ENCODE data around the gene KLHL41.

- RRBS: no CpG with 5 or more reads among the region's 2 CpGs
Observed at GRCh38 chr2:164794398-164794868, 47.2 kb downstream of the COBLL1 start.

DNA sequence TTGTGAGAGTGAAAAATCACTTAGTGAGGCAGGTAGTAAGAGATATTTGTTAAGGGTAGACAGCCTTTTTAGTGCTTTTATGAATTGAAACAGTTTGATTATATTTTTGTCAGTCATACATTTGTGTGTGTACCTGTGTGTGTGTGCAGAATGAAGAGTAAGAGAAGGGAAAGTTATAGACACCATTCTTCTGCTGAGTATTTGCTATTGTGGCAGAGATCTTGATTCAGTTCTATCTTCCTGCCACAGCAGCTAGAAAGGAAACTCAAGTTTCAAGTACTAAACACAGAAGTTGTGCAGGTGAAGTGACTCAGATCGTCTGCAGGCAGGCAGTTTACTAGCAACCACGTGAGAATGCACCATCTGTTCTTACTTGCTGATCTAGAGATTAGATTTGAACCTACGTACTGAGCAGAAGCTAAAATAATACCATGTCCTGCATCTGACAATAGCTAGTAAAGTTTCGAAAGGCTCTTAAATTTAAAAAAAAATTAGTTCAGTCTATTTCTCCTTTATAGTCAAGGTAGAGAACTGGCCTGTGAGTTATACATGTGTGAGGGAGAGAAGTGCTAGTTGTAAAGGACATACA is 45.3 kb downstream of the SLC38A11 start:
- RRBS: no CpG with 5 or more reads among the region's 4 CpGs

DNA sequence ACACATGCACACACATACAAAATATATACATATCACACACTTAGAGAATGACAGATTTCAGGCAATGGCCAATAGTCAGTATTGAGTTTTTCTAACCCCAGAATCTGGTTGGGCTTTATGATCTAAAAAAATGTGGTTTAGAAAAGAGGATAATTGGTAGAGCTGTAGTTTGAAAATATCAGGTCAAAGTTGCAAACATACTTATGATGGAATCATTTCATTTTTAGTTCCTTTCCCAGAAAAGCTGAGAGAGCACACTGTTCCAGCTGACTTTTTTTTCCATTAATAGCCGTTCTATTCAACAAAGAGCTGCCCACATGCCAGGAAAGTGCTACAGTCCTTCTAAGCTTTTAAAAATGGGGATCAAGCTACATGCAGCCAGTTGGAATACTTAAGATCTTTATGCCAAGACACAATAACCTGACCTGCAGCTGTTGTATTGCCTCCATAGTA is 111.6 kb downstream of the GALNT3 start:
- RRBS: no CpG with 5 or more reads among the region's 1 CpG

DNA sequence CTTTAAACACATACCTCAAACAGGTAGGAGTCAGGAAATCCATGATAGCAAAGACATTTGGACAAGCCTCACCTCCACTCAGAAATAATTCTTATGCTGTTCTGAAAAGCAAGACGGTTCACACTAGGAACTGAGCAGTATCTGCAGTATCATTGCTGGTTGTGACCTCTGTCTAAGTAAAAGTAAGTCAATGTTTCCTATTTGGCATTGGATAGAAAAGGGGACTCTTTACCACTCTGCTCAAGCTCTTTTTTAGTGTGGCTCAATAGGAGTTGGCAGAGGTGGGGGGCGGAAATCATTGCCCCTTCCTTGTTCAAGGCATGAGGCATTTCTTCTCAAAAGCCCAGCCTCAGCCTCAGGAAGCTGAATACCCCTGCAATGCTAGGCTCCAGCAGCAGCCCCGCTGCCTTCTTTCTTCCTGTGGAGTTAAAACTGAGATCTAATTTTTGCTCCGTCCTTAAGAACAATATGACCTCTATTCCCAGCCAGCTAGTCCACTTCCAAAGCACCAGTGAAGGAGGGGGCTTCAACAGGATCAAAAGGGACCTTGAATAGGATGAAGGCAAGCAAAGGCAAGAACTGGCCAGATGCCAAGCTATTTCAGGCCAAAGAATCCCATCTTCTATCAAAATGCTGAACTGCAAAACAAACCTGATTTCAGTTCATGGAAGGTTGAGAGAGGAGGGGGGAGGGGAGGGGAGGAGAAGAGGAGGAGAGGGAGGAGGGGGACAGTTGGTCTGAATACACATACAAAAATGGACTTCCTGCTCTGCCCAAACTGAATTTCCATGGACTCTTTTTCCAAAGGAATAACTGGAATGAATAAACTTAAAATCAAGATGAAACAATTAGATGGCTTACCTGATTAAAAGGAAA is 672 bp downstream of the SCN1A start:
- RRBS: no CpG with 5 or more reads among the region's 4 CpGs

DNA sequence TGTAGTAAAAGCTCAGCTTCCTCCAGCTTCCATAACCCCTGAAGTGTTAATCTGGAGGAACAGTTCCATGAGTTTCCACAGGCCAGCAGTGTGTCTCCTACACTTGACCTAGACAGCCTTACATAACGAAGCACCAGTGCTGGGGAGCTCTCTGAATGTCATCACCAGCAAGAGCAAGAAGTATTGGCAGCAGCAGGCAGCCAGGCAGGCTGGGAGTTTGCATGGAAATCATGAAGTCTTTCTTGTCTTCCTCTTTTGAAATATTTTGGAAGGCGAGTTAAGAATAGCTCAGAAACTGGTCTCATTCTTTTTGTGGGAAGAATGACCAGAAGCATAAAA is 21.2 kb upstream of the SCN1A start:
- RRBS: no CpG with 5 or more reads among the region's 2 CpGs

DNA sequence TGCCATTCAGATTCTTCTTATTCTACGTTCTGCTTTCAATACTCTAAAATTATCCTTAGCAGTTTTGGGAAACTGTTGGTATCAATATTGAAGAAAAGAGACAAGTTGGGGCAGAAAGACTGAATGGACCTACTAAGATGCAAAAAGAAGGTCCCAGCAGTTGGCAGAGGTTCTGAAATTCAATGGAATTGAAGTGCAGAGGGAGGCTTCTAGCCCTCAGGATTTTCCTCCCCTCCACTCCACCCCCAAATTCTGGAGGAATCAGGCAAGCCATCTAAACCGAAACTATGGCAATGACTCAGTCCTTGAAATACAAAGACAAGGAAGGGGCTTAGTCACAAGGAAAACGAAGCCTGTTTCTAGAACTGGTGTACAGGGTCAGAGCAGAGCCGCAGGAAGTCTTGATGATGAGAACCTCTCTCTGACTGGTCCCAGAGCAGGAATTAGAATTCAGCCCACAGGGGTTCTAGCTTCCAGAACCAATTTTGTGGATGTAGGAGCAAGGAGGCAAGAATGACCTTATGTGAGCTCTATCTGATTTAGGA is 111.7 kb upstream of the SCN1A start:
- RRBS: no CpG with 5 or more reads among the region's 4 CpGs

GRCh38 chr2:166388324-166388963 is 12.7 kb upstream of the SCN9A start:
- RRBS: no CpG with 5 or more reads among the region's 3 CpGs

GRCh38 chr2:167293379-167293902 is 640 bp downstream of the B3GALT1 start:
- RRBS: 90% methylated on average over 5 of the region's 47 CpGs

GRCh38 chr2:168248471-168248715 is 998 bp upstream of the STK39 start:
- RRBS: no CpG with 5 or more reads among the region's 4 CpGs

DNA sequence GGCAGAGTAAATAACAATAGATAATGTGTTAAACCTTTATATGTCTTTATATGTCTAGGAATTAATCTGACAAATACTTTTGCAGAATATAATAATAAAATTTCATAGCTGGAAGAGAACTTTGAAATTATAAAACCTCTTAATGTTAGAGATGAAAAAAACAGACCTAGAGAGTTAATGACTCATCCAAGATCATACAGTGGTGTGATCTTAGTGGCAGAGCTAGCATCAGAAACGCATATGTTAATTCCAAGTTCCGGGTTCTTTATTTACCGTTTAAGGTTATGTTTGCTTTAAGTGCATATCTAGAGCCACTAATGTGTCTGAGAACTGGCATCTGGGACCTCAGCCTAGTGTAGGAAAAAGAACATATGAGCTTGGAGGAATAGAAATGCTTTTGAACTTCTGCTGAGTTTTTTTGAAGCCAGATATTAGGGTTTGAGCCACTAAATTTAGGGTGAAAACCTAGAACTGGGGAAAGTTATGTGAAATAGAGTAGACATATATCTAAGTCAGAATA is 24.3 kb downstream of the CERS6 start:
- RRBS: no CpG with 5 or more reads among the region's 3 CpGs

GRCh38 chr2:168547590-168547930 is 91.5 kb downstream of the CERS6 start:
- RRBS: no CpG with 5 or more reads among the region's 8 CpGs

DNA sequence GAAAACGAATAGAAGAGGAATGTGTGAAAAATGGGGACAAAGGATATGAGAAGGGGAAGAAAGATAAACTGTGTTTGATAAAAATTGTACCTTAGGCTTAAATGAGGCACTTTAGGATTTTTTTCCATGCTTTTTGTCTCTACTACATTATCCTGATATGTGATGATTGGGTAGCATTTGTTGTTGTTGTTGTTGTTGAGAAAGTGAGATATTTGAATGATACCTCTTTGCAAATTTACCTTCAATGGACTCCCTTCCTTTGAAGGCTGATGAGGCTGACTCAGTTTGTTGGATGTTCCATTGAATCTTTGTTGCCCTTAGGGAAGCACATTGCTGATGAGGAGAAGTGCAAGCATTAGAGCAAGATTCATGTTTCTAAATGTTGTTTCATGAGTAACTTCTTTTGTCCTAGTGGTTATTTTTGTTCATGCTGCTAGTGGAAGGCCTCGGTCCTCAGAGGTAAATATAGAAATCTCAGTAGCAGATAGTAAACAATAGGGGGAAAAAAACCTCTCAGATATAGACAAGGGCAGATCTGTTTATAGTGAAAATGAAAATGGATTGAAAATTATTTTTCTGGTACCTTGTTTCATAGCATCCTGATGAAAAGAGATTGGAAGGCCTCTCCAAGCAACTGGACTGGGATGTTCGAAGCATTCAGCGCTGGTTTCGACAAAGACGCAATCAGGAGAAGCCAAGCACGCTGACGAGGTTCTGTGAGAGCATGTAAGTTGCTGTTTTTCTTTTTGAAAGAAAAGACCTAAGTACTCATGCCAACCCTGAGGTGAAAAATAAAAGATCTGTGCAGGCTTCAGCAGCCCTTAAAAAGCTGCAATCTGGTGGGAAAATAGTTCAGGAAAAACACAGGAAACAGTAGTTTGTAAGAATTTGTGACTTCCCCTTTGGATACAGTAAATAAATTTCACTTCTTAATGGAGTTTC is 104.8 kb downstream of the CERS6 start:
- RRBS: no CpG with 5 or more reads among the region's 8 CpGs

GRCh38 chr2:168642528-168643126 is 159.8 kb upstream of the NOSTRIN start:
- RRBS: no CpG with 5 or more reads among the region's 6 CpGs

DNA sequence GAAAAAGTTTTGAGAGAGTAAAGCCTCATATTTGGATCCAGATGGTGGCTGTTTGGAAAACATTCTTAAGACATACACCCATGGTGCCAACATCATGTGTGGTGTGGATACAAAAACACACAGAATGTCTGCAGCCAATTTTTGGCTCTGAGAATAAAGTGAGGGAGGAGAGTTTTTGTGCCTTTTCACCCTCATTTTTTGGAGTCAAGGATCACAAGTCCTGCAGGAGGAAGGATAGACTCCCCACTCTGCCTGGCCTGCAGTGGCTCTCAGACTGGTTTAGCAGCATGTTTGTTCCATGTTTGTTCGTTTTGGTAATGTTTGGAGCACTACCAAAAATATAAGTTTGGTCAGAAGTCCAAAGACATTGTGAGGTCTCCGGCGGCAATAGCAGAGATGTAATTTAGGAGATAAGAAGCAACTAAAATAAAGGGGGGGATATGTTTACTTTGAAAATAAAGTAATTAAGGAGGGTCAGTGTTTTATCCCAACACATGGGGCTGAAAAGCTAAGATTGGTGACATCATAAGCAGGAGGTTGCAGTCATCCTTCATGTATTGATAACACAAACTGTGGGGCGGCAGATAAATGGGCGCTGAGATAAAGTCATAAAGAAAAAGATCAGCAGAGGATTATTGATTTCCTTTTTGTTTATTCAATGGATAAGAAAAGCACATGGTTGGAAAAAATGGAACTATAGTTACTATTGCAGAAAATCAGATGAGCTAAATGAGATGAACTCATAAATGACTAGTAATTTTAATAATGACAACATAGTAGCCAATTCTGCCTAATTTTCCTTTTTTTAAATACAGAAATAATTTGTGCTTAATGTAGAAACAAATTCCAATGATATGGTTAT is 697 bp downstream of the NOSTRIN start:
- RRBS: no CpG with 5 or more reads among the region's 5 CpGs

- RRBS: no CpG with 5 or more reads among the region's 2 CpGs
Observed at GRCh38 chr2:169072037-169072474, 2.7 kb downstream of the DHRS9 start.

GRCh38 chr2:169478394-169478858 is 868 bp upstream of the BBS5 start:
- RRBS: no CpG with 5 or more reads among the region's 5 CpGs

GRCh38 chr2:169509407-169510466 is at the start of gene KLHL41:
Gene KLHL41, plus strand, starts transcription at chr2:169509702.
- RRBS: no CpG with 5 or more reads among the region's 16 CpGs

DNA sequence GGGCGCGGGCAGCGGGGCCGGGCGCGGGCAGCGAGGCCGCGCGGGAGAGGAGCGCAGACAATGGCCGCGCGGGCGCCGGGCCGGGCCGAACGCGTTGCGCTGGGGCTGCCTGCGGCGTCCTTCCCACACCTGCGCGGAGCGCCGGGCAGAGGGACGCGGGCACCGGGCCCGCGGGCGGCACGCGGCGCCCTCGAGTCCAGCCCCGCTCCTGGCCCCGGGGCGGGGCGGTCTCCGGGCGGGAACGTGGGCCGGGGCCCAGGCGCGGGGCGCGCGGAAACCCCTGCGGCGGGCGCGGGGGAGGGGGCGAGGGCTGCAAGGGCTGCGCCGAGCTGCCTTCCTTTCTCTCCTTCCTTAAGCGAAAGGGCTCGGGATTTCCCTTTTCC is 522 bp downstream of the KLHL23 start:
- RRBS: 2% methylated on average over 34 of the region's 59 CpGs

DNA sequence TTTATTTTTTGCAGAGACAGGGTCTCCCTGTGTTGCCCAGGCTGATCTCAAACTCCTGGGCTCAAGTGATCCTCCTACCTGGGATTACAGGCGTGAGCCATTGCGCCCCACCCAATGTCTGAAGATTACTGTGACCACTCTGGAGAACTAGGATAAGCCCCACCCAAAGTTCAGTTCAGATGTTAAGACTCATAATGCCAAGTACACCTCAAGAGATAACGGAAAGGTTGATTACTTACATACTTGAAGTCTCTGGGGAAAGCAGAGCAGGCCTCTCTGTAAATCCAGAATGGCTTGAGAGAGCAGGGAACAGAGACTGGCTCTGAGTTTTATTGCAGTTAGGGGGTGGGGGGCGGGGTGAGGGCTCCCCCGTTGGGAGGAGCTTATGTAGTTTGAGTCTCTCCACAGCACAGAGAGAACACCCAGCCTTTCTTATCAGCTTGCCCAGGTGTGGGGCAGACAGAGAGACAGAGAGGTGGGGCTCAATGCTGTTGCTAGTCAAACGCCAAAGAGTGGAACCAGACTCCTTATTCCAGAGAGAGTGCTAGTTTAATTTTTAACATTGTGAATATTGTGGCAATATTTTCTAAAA is 26.4 kb upstream of the ERICH2 start:
- RRBS: no CpG with 5 or more reads among the region's 6 CpGs

- RRBS: no CpG with 5 or more reads among the region's 2 CpGs
Observed at GRCh38 chr2:170968899-170969383, 39.9 kb downstream of the GORASP2 start.